ENCODE measurements around the genes SH3YL1 and SNTG2.

DNA sequence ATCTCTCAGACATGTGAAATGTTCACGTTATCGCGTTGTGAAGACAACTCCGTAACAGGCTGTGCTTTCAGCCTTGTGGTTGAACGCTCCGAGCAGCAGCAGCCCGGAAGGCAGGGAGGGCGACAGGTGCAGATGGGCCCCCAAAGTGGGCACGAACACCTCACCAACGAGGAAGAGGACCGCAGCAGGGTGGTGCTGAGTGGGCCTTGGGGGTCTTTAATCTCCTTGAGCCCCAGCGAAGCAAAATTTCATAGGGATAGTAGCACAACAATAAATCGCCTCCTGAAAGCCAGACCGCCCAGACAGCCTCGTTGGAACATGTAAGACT lies 1.1 kb upstream of the FAM110C start:
- RRBS, 2 experiments, result no CpG with 5 or more reads among the region's 15 CpGs

GRCh38 chr2:263523-264308 lies at the start of gene SH3YL1:
TSS of gene SH3YL1 (minus strand) at chr2:264032.
- RRBS, 2 experiments, result 2 to 3% methylated on average over 7 of the region's 76 CpGs

DNA sequence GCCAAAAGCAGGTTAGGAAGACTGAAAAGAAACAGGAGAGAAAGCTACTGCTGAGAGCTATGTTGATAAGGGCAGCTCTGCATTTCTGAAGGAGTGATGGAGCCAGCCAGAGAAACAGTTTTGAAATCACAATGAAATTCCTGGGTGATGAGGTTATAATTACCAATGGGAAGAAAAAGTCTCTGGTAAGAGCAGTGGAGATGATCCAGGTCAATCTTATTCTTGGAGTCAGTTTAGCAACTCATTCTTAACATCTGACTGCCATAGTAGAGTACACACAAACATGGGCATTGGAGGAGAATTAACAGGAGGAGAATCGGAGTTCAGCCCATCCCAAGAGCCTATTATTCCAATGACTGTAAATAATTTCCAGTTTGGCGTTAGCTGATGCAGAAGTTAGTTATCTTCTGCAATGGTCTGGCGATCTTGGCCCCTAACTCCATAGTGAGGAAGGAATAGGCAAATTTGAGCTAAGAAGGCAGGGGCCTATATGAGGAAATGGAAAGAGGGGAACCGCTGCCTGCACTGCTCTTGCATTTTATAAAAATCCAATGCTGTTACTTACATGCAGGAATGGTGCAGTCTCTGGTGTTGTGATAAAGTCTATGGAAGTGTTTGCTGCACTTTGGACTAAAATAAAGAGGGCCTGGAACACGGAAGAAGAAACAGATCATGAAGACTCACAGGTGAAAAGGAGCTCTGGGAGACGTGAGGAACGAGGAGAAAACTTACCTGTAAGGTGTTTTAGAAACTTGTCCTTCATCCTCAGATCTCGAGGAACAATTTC lies 2.1 kb downstream of the ALKAL2 start:
- RRBS, 2 experiments, result no CpG with 5 or more reads among the region's 8 CpGs

DNA sequence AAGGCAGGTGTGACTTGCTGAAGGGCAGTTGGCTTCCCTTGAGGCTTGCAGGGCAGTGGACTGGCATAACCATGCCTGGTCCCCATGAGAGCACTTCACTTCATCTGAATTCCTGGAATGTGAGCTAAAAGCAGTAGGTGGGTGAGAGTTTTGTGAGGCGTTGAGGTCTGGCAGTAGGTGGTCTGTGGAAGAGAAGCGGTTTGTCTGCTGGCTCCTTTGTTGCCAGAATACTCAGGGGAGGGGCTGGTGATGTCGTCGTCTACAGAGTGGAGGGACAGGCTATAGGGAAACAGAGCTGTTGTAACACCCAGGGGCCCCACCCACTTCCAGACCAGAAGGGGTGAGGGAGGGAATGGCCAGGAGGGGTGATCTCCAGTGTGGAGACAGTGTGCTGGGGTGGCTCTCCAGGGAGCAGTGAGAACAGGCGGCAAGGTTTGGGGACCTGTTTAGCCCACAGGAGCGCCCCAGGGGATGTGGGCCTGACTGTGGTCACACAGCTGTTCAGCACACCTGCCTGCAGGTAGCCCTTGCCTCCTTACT lies 21.4 kb upstream of the ALKAL2 start:
- RRBS, 2 experiments, result no CpG with 5 or more reads among the region's 6 CpGs

DNA sequence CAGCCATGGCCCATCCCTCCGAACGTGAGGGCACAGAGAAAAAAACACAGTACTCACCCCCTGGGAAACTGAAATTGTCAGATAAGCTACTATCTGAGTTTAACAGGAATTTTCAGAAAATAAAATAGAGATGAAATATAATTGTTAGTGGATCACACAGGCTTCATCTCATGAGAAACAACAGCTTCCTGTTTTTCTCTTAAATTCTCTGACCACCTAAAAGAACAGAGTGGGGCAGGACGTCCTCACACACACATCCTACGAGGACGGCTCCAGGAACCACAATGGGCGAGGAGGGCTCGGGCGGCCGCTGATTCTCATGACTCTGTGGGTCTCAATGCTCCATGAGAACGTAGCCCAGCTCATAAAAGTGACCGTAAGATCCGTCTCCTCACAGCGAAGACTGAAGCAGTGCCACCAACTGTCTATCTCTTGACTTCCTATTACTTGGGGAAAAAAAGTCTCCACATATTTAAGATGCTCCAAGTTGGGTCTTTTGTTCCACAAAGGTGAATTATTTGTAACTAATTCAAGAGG lies 142.8 kb upstream of the ALKAL2 start:
- RRBS, 2 experiments, result no CpG with 5 or more reads among the region's 13 CpGs

GRCh38 chr2:460660-461440 lies 173.0 kb upstream of the ALKAL2 start:
- RRBS, 2 experiments, result no CpG with 5 or more reads among the region's 9 CpGs

GRCh38 chr2:481402-481704 lies 193.5 kb upstream of the ALKAL2 start:
- RRBS, 2 experiments, result 83 to 88% methylated on average over 6 of the region's 16 CpGs

DNA sequence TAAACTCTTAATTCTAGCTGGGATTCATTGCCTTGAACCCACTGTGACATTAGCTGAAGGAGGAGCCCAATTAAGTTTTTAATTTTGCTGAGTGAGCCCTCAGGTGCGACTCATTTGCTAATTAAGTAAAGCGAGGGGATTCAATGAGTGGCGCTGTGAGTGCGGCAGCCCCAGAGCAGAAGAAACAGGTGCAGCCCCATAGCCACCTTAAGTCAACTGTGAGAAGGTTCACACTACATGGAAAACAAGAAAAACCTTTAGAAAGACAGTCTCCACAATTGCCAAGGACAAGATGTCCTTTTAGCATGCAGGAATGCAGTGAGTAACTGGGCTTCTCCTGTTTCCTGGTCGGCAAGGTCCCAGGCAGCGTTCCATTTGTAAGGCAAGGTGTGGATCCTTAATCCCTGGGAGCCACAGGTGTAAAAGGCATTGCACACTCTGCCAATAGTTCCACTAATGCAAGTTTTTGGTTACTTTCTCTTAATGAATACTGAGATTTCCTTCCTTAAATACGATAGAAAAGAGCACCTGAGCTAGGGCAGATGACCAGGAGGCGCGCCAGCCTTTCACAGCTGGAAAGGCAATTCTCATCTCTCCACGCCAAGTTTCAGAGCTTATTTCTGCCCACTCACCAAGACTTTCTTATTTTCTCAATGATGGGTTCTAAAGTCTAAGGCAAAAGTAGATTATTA lies 87.6 kb downstream of the TMEM18 start:
- RRBS, 2 experiments, result no CpG with 5 or more reads among the region's 10 CpGs

DNA sequence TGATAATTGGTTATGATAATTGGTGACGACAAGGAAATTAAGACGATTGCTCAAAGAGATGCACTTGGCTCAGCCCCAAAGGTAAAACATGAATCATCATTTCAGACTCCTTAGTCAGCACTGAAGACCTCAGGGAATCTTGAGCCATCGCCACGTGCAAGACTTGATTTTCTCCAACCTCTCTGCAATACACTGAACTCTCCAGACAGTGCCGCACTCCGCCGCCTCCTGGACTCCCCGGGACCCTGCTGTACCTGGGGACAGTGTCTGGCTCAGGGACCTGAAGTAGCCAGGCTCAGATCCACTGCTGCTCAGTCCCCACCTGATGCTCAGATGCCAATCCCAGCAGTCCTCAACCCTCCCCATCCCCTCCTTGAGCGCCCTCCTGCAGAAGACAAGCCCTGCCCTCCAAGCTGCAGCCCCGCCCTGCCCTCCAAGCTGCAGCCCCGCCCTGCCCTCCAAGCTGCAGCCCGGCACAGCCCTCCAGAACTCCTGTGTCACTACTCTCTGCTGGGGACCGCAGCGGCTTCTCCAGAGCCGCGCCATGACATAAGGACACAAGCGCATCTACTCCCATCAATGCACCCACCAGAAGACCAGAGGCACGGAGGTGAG lies 1.1 kb downstream of the TMEM18 start:
- RRBS, 2 experiments, result no CpG with 5 or more reads among the region's 18 CpGs

DNA sequence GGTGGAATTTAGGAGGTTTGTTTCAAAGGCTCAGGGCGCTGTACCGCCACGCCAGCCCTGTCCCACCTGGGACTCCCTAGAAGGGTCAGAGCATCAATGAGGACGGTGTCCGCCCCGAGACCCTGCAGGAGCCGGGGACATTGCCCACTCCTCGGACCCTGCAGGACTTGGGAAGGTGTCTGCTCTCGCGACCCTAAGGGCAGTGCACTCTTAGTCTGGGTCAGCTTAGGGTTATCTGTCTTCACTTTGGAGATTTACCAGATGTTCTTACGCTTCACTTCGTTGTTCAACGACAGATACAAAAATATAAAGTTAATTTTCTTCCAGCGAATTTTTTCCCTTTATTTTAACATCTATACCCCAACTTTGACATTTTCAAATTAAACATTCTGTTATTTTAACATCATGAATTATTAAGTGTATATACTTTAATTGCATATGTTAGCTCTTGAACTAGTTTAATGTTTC lies 456 bp upstream of the TMEM18 start:
- RRBS, 2 experiments, result no CpG with 5 or more reads among the region's 14 CpGs

DNA sequence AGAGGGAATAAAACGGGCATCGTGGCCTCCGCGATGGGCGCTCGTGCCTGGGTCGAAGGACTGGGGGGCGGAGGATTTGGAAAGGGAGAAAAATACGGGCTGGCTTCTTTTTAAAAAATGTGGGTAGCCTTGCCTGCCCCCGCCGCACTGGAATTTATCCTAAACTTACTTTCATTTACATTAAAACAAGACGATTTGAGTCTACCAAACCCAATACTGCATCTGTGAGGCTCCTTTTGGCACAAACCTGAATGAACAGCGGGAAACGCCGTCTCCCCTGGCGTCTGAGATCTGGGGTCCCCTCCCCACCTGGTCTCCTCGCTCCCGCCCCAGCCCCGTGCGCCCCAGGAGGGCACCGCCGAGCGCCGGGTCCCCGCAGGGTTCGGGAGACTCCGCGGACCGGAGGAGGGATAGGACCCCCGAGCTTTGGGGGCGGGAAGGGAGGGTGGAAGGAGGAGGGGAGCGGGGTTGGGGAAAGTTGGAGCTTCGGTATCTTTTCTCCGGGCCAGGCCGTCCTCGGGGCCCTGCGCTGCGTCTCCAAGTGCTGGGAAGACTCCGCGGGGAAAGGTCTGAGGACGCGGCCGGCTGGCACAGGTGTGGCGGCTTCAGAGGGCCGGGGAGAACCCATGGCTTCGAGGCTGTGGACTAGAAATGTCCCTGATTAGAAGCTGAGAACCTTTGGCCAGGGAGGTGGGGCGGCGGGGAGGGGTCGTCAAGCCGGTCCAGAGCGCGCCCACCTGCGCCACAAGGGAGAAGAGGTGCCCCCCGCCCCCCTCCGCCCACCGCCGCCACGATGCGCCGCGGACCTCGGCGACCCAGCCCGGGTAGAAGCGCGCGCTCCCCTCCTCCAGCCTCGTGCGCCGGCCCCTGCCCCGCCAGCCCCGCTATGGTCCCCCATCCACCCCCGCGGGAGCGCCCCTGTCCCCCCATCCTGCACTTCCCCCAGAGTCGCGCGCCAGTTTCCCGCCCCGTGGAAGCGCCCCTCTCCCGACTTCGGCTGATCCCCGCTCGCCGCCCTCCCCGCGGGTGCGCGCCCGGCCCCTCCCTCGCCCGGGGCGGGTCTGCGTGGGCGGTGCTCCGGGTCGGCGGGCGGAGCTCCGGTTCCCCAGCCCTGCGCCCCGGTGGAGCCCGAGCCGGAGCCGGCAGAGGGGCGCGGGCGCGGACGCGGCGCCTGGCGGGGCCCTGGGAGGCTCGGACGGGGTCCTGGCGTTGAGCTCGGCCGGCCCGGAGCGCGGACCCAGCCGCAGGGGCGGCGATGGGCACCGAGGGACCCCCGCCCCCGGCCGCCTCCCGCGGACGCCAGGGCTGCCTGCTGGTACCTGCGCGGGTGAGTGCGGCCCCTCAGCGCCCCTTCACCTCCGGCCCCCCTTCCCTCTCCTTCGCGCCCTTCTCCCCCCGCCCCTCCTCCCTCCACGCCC lies at the start of gene SNTG2:
SNTG2 (plus strand) TSS at position 1,108 of the 1,418 bp plus-strand sequence.
- RRBS, 2 experiments, result under 1 to 2% methylated on average over 43 to 54 of the region's 141 CpGs

- RRBS, 2 experiments, result no CpG with 5 or more reads among the region's 33 CpGs
Observed at GRCh38 chr2:1591767-1592446, 152.4 kb downstream of the PXDN start.

DNA sequence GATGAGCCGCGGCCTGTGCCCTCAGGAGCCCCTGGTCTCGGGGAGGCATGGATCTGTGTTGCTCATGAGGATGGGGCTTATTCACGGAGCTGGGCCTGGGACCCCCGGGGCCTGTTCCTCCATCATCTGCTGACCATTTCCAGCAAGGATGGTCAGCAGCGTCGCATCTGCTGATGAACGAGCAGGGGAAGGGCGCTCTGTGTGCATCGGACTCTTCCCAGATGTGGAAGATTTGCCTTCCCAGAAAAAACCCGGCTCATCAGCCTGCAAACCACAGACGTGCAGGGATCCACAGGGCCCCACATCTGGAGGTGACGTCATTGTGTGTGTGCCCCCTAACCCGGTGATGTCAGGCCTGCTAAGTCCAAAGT lies 144.0 kb downstream of the PXDN start:
- RRBS, 2 experiments, result 76 to 83% methylated on average over 4 of the region's 14 CpGs

- RRBS, 2 experiments, result no CpG with 5 or more reads among the region's 13 CpGs
Observed at GRCh38 chr2:1626178-1626711, 118.1 kb downstream of the PXDN start.

- RRBS, 2 experiments, result no CpG with 5 or more reads among the region's 7 CpGs
Observed at GRCh38 chr2:2057080-2057421, 274.0 kb downstream of the MYT1L start.

DNA sequence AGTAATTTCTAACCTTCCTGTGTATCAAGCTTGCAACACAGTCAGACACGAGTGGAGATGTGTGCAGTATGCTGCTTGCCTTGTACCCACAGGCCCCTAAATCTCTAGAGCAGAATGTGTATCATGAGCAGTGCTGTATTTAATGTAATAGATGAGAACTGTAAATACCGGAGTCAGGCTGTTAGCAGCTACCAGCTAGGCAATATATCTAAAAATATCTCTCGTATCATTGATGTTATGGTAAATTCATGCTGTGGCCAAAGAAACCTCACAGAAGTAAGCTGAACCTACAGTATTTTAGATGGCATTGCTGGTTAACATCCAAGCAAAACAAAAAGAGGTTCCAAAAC lies 6.2 kb downstream of the MYT1L start:
- RRBS, 2 experiments, result no CpG with 5 or more reads among the region's 3 CpGs

DNA sequence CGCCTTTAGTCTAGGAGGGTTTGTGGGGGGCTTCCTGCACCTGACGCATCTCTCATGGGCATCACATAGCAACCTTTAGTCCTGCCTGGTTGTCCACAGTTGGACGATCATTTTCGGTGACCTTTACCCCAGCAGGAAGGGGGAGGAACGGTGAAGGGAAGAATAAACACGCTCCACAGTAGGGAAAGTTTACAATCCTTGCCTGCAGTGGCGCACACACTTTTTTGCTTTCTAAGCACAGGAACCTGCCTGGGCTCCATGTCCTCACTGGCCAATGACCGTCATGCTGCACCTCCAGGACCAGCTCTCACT lies 332.7 kb downstream of the EIPR1 start:
- RRBS, 2 experiments, result no CpG with 5 or more reads among the region's 8 CpGs

DNA sequence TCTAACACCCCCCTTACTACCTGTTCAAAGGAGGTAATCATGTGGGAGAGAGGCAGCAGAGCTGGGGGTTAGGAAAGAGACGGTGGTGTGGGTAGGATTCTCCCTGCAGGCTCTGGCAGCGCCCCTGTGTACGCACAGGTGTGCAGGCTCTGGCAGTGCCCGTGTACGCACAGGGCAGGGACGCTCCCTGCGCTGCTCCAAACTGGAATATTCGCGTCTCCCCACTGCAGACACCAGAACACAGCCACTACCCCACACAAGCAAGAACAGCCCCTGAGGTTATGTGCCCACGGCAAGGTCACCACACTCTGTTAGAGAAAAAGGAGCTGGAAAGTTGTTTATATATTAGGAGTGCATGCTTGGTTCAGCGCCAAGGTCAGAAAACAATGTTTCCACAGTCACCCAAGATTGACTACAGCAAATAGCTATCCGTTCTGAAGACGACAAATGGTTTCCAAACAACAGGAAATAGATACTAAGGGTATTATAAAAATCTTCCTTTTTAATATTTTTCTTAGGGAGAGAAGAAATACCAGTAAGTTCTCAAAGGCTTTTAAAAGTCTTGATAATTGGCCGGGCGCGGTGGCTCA lies 67.7 kb downstream of the EIPR1 start:
- RRBS, 2 experiments, result no CpG with 5 or more reads among the region's 16 CpGs

DNA sequence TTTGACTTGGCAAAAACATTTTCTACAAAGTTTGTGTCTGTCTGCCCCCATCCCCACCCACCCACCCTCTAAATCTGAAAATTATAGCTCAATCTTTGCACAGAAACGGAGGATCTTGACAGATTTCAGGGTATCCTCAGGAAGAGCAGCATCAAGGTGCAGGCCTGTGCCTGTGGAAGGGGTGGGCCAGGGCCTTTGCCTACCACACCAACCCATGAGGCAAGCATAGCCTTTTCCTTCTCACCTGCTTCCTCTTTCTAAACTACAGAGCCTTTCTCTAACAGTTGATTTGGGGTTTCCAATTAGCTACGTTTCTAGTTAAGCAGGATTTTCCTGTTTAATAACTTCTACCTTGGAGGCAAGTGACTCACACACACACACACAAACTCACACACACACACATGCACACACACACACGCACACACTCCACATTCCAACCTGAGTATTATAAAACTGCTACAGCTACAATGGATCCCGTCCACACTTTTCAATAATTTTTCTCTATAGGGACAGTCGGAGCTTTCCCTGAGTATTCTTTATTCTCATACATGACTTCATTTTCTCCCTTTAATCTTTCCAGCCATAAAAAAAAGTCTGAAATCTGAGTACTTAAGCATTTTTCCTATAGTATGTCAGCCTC lies 84.9 kb downstream of the SOX11 start:
- RRBS, 2 experiments, result no CpG with 5 or more reads among the region's 5 CpGs

DNA sequence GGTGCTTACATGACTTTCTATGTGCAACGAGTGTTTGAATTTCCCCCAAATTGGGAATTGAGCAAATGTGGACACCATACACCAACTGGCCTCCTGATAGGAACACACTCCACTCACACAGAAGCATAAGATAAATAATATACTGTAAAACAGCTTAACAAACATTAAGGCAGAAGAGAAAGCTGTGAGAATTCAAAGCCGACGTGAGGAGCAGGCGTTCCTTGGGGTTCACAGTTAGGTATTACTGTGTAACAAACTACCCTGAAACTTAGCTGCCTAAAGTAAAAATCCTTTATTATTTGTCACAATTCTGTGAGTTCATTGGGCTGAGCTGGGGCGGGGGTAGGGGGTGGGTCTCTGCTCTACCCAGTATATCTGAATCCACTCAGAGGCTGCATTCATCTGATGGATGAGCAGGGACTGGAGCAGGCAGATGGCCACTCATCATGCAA lies 94.7 kb downstream of the SOX11 start:
- RRBS, 2 experiments, result no CpG with 5 or more reads among the region's 5 CpGs